Stomach (tissue), 7 donors: ENCODE results near the genes RHBDF1, MRPL28, RHOT2, STUB1 and HAGHL.

- PRO-cap, result bidirectional peak, plus-strand start at chr16:72928, minus-strand start at chr16:72629
- RAMPAGE, long total RNA, 5 experiments, result start-site peak on the minus strand in 2 of 5 experiments, at chr16:72527-72602 at its widest, 5 to 19 reads per replicate
- RRBS, result 5% methylated on average over 11 of the region's 86 CpGs
Measured at GRCh38 chr16:72348-73359, at the start of gene RHBDF1. Gene RHBDF1, minus strand, starts transcription at chr16:72631.

DNA sequence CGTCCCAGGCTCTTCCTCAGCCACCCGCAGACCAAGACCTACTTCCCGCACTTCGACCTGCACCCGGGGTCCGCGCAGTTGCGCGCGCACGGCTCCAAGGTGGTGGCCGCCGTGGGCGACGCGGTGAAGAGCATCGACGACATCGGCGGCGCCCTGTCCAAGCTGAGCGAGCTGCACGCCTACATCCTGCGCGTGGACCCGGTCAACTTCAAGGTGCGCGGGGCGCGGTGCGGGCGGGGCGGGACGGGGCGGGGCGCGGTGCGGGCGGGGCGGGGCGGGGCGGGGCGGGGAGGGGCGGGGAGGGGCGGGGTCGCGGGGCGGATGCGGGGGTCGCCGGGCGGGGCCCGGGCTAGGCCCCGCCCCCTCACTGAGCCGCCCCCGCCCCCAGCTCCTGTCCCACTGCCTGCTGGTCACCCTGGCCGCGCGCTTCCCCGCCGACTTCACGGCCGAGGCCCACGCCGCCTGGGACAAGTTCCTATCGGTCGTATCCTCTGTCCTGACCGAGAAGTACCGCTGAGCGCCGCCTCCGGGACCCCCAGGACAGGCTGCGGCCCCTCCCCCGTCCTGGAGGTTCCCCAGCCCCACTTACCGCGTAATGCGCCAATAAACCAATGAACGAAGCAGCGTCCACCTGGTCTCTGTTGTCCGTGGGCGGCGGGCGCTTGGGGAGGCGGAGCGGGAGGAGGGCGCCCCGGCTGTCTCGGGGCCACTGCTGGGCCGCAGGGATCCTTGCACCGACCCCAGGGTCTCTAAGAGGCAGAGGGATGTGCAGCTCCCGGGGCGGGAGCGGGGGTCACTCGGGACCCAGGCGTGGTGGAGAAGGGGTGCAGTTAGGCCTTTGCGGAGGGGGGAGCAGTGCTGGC lies 1.7 kb downstream of the HBZ start:
- PRO-cap, result no peak
- RAMPAGE, long total RNA, 5 experiments, result no peak in any of the 5 experiments
- RRBS, result 7% methylated on average over 4 of the region's 96 CpGs

DNA sequence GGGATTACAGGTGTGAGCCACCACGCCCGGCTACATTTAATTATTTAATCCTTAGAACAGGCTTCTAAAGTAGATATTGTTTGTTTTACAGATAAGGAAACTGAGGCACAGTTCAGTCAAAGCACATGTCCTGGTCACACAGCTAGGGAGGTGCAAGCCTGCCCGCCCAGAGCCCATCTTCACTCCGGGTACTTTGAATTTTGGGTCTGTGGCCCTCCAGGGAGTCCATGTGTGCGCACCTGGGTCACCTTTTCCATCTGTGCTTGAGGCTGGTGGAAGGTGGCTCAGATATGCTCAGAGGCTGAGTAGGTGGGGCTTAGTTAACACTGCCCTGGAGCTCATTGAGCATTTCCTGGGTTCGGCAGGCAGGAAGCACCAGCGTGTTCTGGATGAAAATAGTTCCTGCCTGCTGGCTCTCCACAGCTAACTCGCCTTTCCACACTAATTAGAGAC lies 19.1 kb downstream of the FAM234A start:
- PRO-cap, result bidirectional peak, plus-strand start at position 355 of the sequence, minus-strand start at position 259 of the sequence
- RAMPAGE, long total RNA, 5 experiments, result no peak in any of the 5 experiments
- RRBS, result no CpG with 5 or more reads among the region's 8 CpGs

DNA sequence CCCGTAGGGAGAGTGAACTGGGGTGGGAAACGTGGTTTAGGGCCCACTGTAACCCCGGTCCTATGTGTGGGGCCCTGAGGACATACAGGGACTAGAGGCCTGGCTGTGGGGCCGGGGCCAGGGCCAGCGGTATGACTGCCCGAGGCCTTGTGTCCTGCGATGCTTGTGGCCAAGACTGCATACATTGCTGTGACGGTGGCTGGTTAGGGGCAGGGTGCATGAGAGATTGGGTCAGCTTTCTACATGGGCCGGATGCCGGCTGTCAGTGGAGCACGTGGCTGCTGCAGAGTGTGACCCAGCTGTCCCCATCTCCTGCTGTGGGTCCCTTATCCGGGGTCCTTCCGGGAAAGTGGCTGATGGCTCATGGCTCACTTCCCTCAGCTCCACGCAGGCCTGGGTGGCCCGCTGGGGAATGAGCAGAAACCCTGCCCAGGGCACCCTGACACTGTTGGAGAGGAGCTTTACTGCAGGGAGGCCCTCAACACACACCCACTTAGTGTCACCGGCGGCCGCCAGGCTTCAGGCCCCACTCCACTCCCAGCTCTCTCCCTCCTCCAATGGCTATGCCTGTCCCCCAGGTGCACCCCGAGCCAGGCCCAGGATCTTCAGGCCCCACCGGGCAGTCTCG lies 712 bp upstream of the RGS11 start:
- PRO-cap, result no peak
- RAMPAGE, long total RNA, 5 experiments, result no peak in any of the 5 experiments
- RRBS, result 77% methylated on average over 12 of the region's 21 CpGs

GRCh38 chr16:369891-371000 lies at the start of gene MRPL28:
Gene MRPL28, minus strand, starts transcription at chr16:370538.
- PRO-cap, result bidirectional peak, plus-strand start at chr16:370689, minus-strand start at chr16:370526
- RAMPAGE, long total RNA, 5 experiments, result start-site peak on the minus strand in 4 of 5 experiments, at chr16:369939-370562 at its widest, 11 to 215 reads per replicate
- RRBS, result 2% methylated on average over 23 of the region's 74 CpGs

DNA sequence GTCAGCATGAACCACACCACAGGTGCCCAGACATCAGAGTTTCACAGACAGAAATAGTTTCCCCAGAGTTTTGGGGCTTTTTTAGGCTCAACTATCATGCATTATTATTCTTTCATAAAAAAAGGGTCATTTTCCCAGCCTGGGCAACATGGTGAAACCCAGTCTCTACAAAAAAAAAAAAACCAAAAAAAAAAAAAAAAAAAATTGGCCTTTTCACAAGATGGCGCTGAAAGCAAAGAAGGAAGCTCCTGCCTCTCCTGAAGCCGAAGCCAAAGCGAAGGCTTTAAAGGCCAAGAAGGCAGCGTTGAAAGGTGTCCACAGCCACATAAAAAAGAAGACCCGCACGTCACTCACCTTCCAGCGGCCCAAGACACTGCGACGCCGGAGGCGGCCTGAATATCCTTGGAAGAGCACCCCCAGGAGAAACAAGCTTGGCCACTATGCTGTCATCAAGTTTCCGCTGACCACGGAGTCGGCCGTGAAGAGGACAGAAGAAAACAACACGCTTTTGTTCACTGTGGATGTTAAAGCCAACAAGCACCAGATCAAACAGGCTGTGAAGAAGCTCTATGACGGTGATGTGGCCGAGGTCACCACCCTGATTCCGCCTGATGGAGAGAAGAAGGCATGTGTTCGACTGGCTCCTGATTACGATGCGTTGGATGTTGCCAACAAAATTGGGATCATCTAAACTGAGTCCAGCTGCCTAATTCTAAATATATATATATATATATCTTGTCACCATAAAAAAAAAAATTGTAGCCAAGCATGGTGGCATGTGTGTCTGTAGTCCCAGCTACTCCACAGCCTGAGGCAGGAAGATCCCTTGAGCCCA lies 5.0 kb upstream of the PGAP6 start:
- PRO-cap, result no peak
- RAMPAGE, long total RNA, 5 experiments, result no peak in any of the 5 experiments
- RRBS, result no CpG with 5 or more reads among the region's 22 CpGs

- PRO-cap, result bidirectional peak, plus-strand start at chr16:458070, minus-strand start at chr16:457914
- RAMPAGE, long total RNA, 5 experiments, result no peak in any of the 5 experiments
- RRBS, result no CpG with 5 or more reads among the region's 18 CpGs
Measured at GRCh38 chr16:457688-458463, 32.4 kb downstream of the RAB11FIP3 start.

GRCh38 chr16:514110-514965 lies 13.2 kb upstream of the CAPN15 start:
- PRO-cap, result no peak
- RAMPAGE, long total RNA, 5 experiments, result no peak in any of the 5 experiments
- RRBS, result 95% methylated on average over 2 of the region's 20 CpGs

- PRO-cap, result no peak
- RAMPAGE, long total RNA, 5 experiments, result no peak in any of the 5 experiments
- RRBS, result 55% methylated on average over 6 of the region's 16 CpGs
Measured at GRCh38 chr16:523999-524724, 3.4 kb upstream of the CAPN15 start.

DNA sequence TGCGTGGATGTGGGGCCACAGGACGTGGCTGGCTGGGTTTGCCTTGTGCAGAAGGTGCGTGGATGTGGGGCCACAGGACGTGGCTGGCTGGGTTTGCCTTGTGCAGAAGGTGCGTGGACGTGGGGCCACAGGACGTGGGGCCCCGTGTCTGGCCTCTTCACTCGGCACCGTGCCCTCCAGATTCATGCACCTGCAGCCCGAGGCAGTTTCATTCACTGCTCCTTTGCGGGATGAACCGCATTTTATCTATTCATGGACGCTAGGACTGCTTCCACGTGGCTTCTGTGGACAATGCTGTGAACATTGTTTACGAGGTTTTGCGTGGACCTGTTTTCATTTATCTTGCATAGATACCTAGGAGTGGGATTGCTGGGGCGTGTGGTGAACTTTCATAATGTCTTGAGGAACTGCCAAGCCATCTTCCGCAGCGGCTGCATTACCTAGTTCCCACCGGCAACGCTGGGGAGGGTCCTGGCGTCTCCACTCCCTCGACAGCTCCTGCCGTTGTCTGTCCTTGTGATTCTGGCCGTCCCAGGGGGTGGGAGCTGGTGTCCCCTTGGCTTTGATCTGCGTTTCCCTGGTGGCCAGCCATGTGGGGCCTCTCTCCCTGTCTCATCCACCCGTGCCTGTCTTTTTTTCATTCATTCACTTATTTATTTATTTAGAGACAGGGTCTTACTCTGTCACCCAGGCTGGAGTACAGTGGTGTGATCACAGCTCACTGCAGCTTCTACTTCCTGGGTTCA lies 14.6 kb downstream of the CAPN15 start:
- PRO-cap, result no peak
- RAMPAGE, long total RNA, 5 experiments, result start-site peak on the plus strand in 1 of 5 experiments, centred at position 237 of the sequence, 6 reads per replicate
- RRBS, result no CpG with 5 or more reads among the region's 28 CpGs

GRCh38 chr16:543288-543792 lies 15.8 kb downstream of the CAPN15 start:
- PRO-cap, result no peak
- RAMPAGE, long total RNA, 5 experiments, result no peak in any of the 5 experiments
- RRBS, result 60% methylated on average over 7 of the region's 32 CpGs

DNA sequence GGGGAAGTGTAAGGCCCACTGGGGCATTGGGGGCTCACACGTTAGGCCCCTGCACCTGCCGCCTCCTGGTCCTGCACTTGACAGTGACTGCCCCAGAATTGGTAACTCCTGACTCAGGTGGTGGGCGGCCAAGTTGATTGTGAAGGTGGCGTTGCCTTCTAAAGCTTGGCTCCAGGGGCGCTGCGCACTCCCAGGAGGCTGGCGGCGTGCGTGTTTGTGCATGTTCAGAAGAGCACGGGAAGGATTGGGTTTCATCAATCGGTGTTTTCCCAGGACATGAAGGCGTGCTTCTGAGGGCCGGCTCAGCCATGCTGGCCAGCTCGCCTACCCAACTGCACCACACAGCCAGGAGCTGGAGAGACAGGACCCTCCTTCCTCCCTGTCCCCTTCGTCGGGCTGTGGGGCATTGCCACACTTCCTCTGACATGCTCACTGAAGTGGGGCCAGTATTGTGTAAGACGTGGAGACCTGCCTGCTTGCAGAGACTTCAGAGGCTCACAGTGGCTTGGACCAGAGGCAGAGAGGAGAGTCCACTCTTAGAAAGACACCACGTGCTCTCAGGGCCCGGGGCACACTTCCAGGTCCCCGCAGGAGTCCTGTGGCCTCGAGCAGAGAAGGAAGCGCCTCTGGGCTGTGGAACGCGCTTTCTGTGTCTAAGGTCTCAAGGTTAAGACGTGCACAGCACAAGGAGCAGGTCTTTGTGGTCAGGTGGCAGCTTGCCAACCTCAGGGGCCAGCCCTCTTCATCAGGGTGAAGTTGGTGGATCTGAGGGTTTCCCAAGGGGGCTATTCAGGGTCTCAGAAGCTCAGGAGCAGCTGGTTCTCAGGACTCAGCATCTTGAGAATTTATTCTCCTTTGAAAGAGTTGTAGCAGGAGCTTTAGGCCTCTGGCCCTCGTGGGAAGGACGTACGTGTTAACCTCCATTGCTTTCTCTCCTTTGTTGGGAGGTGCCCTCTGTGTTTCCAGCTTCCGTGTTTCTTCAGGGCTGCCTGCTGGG lies 2.9 kb downstream of the RAB40C start:
- PRO-cap, result no peak
- RAMPAGE, long total RNA, 5 experiments, result start-site peak on the plus strand in 1 of 5 experiments, centred at position 809 of the sequence, 6 reads per replicate
- RRBS, result no CpG with 5 or more reads among the region's 29 CpGs

DNA sequence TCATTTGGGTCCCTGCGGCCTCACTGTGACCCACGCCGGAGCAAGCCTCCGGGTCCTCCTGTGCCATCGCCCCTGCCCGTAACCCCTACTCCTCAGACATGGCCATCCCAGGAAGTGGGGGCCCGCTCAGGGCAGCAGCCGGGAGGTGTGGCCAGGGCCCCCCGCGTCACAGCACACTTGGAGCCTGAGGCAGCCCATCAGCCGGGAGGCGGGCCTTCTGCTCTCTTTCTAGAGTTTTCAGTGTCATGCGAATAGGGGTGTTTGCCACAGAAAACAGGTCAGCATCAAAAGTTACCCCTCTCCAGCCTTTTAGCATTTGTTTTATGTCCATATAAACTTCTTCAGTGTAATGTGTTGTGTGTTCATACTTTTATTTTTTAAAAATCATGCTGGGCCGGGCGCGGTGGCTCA lies 7.8 kb upstream of the WFIKKN1 start:
- PRO-cap, result no peak
- RAMPAGE, long total RNA, 5 experiments, result no peak in any of the 5 experiments
- RRBS, result 91% methylated on average over 8 of the region's 16 CpGs

- PRO-cap, result no peak
- RAMPAGE, long total RNA, 5 experiments, result no peak in any of the 5 experiments
- RRBS, result no CpG with 5 or more reads among the region's 25 CpGs
Measured at GRCh38 chr16:637425-637962, 1.4 kb upstream of the METTL26 start.

DNA sequence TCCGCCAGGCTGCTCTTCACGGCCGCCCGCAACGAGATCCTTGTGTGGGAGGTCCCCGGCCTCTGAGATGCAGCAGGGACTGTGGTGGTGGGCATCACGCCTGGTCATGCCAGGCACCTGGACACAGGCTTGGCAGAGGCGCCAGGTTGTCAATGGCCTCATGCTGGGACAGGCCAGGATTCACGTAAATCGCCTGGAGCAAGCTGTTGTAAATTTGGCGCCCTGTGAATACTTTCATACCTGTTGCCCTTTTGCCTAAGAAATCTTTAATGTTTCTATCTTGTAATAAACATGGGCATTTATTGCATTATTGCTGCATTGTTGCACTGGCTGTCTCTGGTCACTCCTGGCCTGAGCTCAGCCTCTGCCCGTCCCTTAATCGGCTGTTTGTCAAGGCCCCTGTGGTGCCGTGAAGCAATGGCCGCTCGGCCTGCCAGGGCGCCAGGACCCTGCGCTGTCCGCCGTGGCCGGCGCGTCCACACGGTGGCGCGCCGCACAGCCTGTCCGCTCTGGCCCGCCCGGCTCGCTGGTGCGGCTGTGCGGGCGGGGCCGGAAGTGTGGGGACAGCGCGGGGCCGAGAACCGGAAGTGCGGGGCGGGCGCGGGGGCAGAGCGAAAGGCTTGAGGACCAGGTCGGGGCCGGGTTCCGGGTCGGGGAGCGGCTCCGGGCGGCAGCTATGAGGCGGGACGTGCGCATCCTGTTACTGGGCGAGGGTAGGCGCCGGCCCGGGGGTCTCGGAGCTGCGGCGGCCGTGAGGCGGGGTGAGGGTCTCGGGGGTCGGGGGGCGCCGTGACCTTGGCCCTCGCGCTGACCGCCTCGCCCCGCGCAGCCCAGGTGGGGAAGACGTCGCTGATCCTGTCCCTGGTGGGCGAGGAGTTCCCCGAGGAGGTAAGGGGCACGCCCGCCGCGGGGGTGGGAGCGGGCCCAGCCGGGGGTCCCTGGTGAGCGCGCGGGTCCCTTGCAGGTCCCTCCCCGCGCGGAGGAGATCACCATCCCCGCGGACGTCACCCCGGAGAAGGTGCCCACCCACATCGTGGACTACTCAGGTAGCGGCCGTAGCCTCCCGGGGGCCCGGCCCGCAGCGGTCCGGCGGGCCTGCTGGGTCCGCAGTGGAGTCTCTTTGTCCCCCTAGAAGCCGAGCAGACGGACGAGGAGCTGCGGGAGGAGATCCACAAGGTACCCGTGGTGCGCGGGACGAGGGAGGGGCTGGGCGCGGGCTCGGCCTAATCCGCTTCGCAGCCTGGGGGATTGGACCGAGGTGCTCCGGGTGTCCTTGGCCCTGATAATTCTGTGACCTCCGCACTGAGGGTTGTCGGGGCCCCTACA lies at the start of gene RHOT2:
RHOT2 (plus strand) TSS at position 609 of the 1,326 bp plus-strand sequence.
- PRO-cap, result unidirectional peak, plus-strand start at position 643 of the sequence
- RAMPAGE, long total RNA, 5 experiments, result start-site peak on the plus strand in 4 of 5 experiments, centred at positions 595 to 628 of the sequence, 72 to 387 reads per replicate
- RRBS, result 2% methylated on average over 42 of the region's 120 CpGs

DNA sequence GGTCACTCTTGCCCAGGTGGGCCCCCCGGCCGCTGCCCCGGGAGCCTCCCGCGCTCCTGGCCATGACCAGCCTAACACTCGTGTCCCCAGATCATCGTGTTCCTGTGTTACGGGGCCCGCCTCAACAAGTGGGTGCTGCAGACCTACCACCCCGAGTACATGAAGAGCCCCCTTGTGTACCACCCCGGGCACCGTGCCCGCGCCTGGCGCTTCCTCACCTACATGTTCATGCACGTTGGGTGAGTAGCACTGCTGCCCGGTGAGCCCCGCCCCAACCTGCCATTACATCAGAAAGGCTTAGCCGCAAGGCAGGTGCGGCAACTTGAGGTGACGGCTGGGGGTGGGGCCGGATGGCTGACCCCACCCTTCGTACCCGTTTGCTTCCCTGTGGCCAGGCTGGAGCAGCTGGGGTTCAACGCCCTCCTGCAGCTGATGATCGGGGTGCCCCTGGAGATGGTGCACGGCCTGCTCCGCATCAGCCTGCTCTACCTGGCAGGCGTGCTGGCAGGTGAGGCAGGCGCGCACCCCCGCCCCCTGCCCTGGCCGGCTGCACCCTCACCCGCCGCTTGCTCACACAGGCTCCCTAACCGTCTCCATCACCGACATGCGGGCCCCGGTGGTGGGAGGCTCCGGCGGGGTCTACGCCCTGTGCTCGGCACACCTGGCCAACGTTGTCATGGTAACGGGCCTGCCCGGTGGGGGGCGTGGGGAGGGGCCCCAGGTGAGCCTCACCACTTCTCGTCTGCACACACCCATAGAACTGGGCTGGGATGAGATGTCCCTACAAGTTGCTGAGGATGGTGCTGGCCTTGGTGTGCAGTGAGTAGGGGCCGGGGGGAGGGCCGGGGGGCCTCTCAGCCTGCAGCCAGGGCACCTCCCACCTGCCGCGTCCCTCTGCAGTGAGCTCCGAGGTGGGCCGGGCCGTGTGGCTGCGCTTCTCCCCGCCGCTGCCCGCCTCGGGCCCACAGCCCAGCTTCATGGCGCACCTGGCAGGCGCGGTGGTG lies 1.7 kb downstream of the RHBDL1 start:
- PRO-cap, result no peak
- RAMPAGE, long total RNA, 5 experiments, result no peak in any of the 5 experiments
- RRBS, result 20% methylated on average over 30 of the region's 63 CpGs

- PRO-cap, result bidirectional peak, plus-strand start at chr16:680086, minus-strand start at chr16:679792; bidirectional peak, plus-strand start at chr16:680397, minus-strand start at chr16:680300
- RAMPAGE, long total RNA, 5 experiments, result start-site peak on the plus strand in 3 of 5 experiments, at chr16:680444-680650 at its widest, 16 to 21 reads per replicate
- RRBS, result 1% methylated on average over 36 of the region's 119 CpGs
Measured at GRCh38 chr16:679943-680931, at the start of gene STUB1. Gene STUB1, plus strand, starts transcription at chr16:680410.

GRCh38 chr16:682273-682792 lies 1.8 kb downstream of the JMJD8 start:
- PRO-cap, result no peak
- RAMPAGE, long total RNA, 5 experiments, result start-site peak on the plus strand in 2 of 5 experiments, at chr16:682019-682642 at its widest, 16 to 71 reads per replicate
- RRBS, result no CpG with 5 or more reads among the region's 17 CpGs

GRCh38 chr16:715659-716599 lies 1.0 kb downstream of the METRN start:
- PRO-cap, result no peak
- RAMPAGE, long total RNA, 5 experiments, result no peak in any of the 5 experiments
- RRBS, result 3% methylated on average over 31 of the region's 66 CpGs

GRCh38 chr16:726658-727447 lies at the start of gene HAGHL:
Gene HAGHL, plus strand, starts transcription at chr16:727106.
- PRO-cap, result bidirectional peak, plus-strand start at chr16:727143, minus-strand start at chr16:727060
- RAMPAGE, long total RNA, 5 experiments, result no peak in any of the 5 experiments
- RRBS, result 3% methylated on average over 43 of the region's 94 CpGs